Fibroblast of the aortic adventitia (primary cell): ENCODE data around the genes BCL2A1 and RPS17.

DNA sequence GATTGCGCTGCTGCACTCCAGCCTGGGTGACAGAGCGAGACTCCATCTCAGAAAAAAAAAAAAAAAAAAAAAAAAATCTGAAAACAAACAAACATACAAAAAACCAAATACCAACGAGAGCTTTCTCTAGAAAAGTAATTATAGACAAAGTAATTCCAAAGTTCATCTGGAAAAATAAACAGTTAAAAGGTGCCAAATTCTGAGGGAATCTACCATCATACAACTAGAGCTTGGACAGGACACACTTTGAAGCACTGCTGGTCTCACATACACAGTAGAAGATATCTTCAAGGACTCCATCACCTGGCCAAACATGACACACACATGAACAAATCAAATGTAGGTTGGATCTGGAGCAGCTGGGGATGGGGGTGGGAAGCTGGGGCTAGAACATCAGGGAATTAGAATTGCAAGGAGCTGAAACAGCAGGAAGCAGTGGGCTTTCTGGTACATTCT lies 41.1 kb upstream of the CTSH start:
- CAGE, long polyA plus RNA, result no peak

GRCh38 chr15:79219667-79220132 lies 62.8 kb upstream of the ANKRD34C start:
- CAGE, long polyA plus RNA, result no peak

DNA sequence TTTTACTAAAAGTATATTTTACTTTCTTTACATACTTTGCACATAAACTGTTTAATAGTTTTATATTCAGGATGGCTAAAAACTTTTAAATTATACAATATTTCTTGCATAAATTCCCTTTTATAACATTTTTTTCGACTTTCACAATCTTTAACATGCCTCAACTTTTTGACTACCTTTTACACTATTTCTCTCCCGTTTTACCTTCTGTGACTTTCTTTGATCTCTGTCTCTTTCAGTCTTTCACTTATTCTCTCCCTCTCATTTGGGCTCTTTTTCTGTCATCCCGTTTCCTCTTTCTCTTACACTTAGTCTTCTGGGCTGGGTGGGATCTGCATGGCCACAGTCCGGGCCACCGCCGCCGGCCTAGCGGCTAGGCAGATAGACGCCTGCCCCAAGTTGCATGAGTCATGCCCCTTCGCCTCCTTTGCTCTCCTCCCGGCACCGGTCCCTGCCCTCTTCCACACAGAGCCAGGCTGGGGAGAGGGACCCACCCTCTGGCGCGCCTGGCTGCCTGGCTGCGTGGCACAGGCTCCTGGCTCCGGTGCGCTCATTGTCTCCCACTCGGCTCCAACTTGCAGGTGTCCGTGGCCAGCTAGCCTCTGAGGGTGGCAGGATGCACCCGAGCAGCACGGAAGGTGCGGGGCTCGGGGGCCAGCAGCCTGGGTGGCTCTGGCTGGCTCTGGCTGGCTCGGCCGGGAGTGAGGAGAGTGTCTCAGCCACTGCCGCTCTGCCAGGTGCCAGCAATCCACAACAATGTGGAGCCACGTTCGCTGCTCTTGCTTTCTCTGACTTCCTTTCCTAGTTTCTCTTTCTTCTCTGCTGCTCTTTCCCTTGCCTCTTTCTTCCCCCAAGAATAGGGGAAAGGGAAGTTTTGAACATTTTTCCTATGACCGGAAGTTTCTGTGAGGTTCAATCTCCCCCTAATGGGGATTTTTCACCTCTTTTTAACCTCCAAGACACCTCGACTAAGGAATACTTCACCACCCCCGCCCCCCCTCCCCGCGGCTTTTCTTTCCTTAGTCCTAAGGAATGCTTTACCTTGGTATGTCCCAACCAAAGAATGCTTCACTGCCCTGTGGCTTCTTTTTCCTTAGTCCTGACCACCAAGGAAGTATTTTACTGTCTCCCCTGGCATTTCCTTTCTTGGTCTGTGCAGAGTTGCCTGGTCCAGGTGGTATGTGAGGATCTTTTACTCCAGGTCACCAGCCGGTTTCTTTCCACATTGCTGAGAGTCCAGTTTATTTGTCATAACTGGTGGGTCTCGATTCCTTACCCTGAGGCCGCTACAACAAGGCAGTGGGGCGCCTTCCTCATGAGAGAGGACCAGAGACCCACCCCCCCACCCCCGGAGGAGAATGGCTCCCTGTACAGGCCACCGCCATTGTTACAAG lies 22.5 kb upstream of the MTHFS start:
- CAGE, long polyA plus RNA, result no peak

- CAGE, long polyA plus RNA, result no peak
Measured at GRCh38 chr15:79926748-79927124, 29.9 kb upstream of the MTHFS start.

DNA sequence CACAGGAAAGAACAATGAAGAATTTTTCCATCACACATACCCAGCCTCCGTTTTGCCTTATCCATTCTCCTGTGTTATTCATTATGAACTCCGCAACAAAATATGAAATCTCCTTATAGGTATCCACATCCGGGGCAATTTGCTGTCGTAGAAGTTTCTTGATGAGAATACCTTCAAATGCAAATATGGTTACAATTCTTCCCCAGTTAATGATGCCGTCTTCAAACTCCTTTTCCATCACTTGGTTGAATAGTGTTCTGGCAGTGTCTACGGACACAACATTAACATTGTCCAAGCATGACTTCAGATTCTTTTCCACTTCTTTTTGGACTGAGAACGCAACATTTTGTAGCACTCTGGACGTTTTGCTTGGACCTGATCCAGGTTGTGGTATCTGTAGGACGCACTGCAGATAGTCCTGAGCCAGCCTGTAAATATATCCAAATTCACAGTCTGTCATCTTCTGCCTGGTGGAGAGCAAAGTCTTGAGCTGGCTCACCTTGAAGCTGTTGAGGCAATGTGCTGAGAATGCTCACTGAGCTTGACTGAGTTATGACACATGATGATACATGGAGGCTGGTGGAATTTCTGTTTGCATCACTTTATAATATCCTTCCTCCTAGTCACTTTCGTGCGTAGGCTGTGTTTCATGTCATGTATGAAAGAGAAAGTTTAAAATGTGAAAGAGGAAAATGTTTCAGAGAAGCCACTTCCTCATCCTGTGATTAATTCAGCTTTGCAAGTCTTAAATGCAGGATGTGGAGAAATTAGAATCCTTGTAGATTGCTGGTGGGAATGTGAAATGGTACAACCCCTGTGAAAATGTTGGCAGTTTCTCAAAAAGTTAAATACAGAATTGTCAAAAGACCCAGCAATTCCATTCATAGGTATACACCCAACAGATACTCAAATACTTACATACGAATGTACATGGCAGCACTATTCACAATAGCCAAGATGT lies at the start of gene BCL2A1:
TSS of gene BCL2A1 (minus strand) at position 537 of the 961 bp plus-strand sequence.
- CAGE, long polyA plus RNA, result no peak

DNA sequence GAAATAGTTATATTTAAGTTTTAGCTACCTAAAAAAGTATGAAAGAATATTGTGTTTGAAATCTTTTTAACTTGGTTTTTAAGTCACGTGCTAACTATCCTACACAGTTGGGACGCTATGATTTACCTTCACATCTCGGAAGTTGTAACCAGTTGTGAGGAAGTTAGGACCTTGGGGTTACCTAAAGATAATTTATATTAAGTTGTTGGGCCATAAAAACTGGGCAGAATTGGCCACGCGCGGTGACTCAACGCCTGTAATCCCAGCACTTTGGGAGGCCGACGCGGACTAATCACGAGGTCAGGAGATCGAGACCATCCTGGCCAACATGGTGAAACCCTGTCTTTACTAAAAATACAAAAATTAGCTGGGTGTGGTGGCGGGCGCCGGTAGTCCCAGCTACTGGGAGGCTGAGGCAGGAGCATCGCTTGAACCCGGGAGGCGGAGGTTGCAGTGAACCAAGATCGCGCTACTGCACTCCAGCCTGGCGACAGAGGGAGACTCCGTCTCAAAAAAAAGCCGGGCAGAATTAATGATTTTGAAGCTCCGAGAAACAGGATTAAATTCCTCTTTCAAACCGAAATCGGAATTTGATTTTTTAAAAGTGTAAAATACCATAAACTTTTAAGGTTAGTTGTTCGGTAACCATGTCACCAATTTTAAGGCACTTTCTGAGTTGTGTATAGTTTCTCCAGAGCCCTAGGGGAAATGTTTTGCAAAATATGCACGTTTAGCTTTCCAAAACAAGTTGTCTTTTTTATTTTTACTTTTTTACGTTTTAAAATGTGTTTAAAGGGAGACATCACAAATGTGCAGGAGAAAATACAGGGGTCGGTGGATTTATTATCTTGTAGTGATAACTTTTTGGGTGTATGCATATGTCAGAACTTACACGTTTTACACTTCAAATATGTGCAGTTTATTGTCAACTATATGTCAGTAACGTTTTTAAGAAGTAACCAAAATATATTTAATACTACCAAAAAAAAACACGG lies 1.2 kb downstream of the ZFAND6 start:
- CAGE, long polyA plus RNA, result no peak

- CAGE, long polyA plus RNA, result no peak
Measured at GRCh38 chr15:80134388-80134918, 18.3 kb upstream of the FAH start.

GRCh38 chr15:80251374-80251998 lies 527 bp downstream of the CTXND1 start:
- CAGE, long polyA plus RNA, result no peak

GRCh38 chr15:80388745-80389069 lies 15.5 kb upstream of the ARNT2 start:
- CAGE, long polyA plus RNA, result no peak

- CAGE, long polyA plus RNA, result no peak
Measured at GRCh38 chr15:80404999-80405285, 760 bp downstream of the ARNT2 start.

DNA sequence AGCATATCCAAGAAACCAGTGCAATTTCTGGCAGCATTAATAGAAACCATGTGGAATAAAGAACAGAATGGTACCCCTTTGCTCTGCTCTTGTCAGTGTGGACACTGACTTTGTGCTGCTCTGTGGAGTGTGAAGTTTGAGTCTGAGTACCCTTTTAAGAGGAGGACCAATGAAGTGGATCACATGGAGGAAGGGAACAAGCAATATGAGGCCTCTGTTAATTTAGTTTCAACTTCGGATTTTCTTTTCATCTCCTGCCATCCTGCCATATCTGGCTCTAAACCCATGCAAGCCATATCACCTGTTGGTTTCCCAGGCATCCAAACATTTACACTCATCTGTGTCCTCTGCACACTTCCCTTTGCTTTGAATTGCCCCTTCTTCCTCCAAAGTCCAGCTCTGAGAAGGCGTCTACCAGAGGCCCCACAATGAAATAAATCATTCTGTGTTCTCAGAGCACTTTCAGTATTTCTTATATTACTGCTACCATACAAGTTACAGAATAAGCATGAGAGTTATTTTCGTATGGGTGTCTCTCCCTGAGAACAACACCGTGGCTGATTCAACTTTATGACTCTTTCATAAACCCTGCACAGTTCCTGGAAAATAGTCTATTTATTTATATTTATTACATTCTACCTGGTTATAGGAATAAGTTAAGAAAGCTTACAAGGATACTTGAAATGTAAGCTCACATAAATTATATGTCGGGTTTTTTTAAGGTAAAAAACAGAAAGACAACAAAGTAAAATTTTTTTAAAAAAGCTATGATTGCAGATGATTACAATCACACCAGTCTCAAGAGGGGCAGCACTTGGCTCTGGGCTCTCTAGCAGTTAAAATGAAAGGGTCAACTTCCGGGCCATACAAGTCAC lies 12.9 kb upstream of the ABHD17C start:
- CAGE, long polyA plus RNA, result no peak

DNA sequence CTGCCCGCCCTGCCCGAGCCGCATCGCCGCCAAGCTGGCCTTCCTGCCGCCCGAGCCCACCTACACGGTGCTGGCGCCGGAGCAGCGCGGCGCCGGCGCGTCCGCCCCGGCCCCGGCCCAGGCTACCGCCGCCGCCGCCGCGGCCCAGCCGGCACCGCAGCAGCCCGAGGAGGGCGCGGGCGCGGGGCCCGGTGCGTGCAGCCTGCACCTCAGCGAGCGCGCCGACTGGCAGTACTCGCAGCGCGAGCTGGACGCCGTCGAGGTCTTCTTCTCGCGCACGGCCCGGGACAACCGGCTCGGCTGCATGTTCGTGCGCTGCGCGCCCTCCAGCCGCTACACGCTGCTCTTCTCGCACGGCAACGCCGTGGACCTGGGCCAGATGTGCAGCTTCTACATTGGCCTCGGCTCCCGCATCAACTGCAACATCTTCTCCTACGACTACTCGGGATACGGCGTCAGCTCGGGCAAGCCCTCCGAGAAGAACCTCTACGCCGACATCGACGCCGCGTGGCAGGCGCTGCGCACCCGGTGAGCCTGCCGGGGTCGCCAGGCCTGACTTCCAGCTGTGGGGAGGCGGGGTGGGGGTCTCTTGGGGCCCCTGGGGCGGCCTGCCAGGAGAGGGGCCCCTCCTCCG lies 499 bp downstream of the ABHD17C start:
- CAGE, long polyA plus RNA, result no peak

- CAGE, long polyA plus RNA, result no peak
Measured at GRCh38 chr15:80922417-80923087, 67.1 kb downstream of the MESD start.

GRCh38 chr15:81001257-81002303 lies 857 bp downstream of the TLNRD1 start:
- CAGE, long polyA plus RNA, result no peak

GRCh38 chr15:81003313-81003945 lies 2.7 kb downstream of the TLNRD1 start:
- CAGE, long polyA plus RNA, result no peak

GRCh38 chr15:81181821-81183062 lies 14.4 kb upstream of the IL16 start:
- CAGE, long polyA plus RNA, result no peak

DNA sequence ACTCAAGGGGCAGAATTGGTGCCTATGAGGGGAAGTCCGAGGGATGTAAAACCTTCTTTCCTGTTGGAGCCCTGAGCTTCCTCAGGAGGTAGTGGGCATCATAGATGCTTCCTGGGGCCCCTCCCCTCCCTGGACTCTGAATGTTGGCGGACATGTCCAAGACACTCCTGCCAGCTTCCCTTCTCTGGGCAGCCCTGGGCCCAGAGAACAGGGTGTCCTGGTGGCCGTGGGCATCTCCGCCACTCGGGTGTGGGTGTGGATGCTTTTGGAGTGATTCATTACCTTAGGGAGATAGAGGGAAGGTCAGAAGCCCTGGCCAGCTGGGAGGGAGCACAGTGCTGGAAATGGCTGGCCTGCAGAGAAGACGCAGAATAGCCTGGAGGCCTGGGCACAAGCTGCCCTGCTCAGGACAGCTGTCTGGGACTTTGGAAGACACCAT lies 37.6 kb downstream of the SAXO2 start:
- CAGE, long polyA plus RNA, result no peak

DNA sequence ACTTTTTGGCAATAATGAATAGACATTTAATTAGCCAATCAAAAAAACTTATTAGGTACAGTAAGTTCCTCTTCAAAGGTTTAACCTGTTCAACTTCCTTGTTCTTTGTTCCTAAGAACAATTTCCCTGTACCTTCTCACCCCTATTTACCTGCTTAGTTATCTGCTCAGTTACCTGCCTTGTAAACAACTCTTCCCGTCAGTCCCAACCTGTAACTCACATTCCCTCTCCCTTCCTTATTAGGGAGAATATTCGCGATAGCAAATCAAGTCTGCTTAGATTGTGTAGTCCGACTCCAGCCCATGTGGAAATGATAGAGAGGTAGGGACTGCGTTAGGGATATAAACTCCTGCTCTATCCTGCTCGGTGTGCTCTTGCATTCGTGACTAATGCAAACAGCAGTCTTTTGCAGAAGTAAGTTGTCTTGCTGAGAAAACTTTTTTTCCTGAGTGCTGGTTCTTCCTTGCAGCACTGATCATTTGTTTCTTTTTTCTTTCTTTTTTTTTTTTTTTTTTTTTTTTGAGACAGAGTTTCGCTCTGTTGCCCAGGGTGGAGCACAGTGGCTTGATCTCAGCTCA lies 53.2 kb downstream of the RPS17 start:
- CAGE, long polyA plus RNA, result no peak

GRCh38 chr15:82536752-82537128 lies 3.5 kb downstream of the RPS17 start:
- CAGE, long polyA plus RNA, result no peak

GRCh38 chr15:82539730-82540556 lies at the start of gene RPS17:
TSS of gene RPS17 (minus strand) at chr15:82540457.
- CAGE, long polyA plus RNA, result no peak